Cerebral cortex (tissue), 2 donors: ENCODE measurements around a stretch of chr9.

DNA sequence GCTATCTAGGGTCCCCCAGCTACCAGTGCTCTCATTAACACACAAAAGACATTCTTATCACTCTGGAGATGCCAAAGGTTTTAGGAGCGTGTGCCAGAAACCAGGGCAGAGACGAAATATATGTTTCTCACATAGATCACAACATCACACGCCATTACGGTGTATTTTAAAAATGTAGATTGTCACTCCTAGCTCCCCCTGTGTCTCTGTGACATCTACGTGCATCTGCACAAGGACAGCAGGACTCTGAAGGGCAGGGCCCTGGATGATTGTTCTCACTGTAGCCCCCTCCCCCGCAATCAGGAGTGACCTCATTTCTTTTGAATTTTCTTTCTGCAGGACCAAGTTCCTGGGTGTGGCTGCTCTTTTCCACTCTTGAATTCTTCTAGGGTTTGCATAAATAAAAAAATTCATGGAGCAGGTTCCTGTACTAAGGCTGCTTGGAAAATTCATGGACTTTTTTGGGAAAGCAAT is 311.4 kb downstream of the GADD45G start:
- PRO-cap, 2 experiments: no peak in any of the 2 experiments

- PRO-cap, 2 experiments: no peak in any of the 2 experiments
Observed at GRCh38 chr9:90839733-90840192, 38.1 kb downstream of the SYK start.

GRCh38 chr9:90997424-90997799 is 195.8 kb downstream of the SYK start:
- PRO-cap, 2 experiments: no peak in any of the 2 experiments

DNA sequence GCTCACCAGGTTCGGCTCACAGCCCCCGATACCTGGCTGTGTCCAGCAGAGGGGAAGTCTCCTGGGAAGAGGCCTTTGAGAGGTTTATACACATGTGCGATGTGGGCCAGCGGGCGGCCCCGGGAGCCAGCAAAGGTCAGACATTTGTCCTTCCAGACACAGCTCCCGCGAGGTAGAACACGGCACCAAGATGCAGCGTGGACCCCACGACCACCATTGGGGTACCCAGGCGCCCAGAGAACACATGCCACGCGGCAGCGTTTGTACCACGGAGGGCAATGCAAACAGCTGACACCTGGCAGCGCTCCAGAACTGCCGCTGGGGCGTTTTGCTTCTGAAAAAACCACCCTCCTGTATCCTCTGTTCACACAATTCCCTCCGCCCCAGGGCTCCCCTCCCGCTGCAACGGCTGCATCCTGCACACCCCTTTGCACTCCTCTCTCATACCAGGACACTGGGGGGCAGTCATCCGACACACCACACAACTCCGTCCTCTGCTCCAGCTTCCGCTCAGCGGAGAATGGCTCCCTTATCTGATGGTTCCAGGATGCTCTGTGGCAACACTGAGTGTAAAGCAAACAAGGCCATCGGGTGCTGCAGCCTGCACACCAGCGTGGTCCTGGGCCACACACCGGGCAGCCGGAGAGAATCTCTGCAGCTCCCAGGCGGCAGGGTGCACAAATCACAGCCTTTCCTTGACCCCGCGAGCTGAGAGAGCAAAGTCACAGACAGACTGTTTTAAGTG is 235.4 kb downstream of the SYK start:
- PRO-cap, 2 experiments: no peak in any of the 2 experiments

DNA sequence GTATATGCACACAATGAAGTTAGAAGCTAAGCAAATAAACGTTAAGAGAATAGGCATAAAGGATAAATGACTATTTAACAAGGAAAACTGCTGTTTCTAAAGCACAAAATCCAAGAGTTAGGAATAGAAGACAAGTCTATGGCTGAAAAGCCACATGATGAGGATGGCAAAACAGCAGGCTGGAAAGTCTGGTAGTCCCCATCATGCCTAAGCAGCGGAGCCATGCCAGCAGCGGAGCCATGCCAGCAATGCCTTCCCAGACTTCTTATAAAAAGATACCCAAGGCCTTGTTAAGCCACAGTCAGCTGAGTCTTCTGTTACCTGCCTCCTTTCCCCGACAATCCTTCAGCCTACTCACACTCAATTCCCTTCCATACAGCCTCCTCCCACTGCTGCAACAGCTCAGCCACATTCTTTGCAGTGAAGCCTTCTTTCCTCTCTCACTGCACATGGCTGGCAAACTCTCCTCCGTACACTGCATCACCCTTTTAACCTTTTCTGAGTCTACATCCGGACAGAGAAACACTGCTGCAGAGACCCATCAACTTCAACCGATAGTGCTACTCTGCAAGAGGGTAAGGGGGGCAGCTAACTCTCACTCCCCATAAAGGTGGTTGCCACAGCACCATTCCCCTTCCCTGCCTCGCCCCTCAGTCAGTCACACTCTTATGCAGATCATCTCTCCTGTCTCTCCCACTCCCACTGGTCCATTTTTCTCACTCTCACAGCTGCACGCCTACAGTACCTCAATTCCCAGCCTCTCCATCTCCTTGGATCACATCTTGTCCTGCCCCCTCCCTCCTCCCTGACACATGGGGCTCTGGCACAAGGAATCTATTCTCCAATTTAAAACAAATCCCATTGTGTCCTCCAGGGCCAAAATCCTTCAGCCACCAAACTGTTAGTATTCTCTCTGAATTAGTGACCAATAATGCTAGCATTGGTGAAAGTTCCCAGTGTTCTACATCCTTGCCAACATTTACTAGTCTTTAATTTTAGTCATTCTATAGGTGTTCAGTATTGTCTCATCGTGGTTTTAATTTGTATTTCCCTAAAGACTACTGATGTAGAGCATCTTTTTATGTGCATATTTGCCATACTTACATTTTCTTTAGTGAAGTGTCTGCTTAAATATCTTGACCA is 114.6 kb downstream of the AUH start:
- PRO-cap, 2 experiments: peak in 1 of 2 experiments; most common plus-strand start position 400 of the sequence (in 1); most common minus-strand start position 267 of the sequence (in 1)

DNA sequence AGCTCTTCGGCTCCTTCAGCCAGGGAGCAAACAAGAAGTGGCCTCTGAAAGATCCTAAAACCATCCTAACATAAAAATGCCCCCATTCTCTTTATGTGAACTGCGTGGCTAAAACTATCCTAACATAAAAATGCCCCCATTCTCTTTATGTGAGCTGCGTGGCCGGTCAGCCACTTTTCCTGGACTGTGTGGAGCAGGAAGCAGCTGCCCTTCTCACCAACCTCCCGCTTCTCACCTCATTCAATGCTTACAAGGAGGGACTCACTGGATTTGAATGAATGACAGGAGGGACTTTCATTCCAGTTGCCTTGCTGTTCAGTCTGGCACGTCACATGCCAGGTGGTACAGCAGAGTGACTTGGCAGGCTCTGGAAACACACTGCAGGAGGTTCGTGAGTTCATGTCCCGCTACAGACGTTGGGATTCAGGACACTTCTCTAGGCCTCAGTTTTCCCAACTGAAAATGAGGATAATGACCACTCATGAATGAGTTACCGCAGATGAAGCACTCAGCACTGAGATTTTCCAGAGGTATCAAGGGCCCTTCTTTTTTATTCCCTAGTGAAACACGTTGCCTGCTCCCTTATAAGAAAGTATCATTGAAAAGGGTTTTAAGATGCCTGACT is 60.2 kb upstream of the NFIL3 start:
- PRO-cap, 2 experiments: no peak in any of the 2 experiments

- PRO-cap, 2 experiments: peak in 1 of 2 experiments; most common plus-strand start chr9:91515416 (in 1)
Observed at GRCh38 chr9:91514978-91515633, 91.5 kb upstream of the NFIL3 start.

GRCh38 chr9:91819338-91820228 is 130.4 kb downstream of the ROR2 start:
- PRO-cap, 2 experiments: no peak in any of the 2 experiments

GRCh38 chr9:92147870-92148355 is 32.7 kb upstream of the SPTLC1 start:
- PRO-cap, 2 experiments: no peak in any of the 2 experiments

DNA sequence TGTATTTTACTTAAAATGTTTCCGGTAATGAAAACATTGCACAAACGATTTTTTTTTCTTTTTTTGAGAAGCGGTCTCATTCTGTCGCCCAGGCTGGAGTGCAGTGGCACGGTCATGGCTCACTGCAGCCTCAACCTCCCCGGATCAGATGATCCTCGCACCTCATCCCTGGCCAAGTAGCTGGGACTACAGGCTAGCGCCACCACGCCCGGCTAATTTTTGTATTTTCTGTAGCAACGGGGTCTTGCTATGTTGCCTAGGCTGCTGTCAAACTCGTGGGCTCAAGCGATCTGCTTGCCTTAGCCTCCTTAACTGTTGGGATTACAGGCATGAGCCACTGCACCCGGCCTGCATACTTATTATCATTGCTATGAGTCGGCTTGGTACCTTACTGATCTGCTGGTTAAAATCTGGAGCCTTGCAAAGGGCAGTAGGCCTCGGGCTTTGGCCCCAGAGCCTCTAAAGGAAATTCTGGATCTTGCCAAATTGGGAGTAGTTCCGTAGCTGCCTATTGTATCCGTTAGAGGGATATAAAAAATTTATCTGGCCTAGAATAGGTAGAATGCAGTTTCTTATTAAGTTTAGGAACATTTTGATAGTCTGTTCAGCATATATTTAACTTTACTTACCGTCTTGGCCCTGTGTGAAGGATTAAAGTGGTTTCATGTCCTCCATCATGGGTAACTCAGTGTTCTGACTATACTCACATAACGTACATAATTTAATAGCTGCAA is 918 bp upstream of the IARS1 start:
- PRO-cap, 2 experiments: no peak in any of the 2 experiments

DNA sequence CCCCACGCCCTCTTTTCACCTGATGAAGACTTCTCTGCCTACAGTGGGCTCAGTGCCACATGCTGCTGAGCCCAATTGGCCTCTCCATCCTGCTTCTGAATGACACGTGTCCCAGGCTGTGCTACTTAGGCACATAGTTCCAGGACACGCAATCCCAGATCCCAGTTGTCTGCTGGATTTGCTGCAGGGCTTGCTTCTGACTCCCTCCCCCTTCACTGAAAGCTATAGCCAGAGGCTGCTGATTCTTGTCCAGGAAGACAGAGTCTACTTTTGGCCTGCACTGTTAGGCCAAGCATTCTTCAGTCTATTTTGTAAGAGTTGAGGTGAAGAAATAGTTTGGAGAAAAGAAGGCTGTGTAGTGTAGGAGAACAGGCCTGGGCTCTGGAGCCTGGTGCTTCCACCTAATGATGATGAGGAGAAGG is 34.1 kb downstream of the ECM2 start:
- PRO-cap, 2 experiments: no peak in any of the 2 experiments

DNA sequence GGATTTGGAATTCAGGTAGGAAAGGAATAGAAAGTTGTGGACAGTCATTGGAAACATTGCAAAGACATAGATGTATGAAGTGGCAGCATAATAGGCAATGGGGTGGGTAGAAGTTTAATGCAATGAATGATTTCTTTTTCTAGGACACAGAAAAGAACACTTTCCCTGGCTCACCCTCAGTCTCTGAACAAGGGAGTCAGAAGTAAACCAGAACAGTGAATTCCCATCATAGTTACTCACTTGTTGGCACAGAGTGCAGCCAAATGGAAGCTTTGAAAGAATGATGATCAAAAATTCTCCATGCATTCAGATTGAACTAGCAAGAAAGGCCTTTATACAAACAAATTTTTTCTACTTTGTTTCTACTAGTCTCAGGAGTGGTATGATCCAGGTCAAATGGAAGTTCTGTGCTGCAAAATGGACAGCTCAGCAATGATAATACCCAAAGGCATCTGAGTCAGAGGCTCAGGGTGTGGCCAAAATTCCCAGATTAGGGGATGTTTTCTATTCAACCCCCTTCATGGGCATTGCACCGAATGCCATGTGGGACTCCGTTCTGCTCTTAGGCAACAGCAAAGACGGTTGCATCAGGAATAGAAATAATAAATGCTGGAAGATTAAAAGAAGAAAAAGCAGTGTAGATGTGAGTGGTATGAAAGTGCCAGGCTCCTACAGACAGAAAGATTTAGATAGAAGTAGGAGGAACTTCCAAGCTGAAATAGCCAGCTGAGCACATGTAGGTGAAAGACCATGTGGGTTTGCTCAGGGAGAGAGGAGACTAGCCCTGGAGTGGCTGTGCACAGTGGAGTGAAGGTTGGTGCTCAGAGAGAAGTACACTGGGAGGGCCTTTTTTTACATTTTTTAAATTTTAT is 29.5 kb downstream of the ECM2 start:
- PRO-cap, 2 experiments: no peak in any of the 2 experiments

- PRO-cap, 2 experiments: peak in 1 of 2 experiments; most common minus-strand start chr9:92614996 (in 1)
Observed at GRCh38 chr9:92614832-92615635, 54.9 kb downstream of the IPPK start.

DNA sequence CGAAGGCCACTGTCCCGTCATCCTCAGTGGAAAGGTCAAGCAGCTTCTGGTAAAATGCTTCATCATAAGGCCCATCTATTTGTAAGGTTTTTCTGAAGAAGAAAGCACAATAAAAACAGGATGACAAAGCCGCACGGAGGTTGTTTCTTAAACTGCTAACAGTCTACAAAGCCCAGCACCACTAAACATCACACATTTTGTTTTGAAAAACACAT is 35.6 kb downstream of the IPPK start:
- PRO-cap, 2 experiments: no peak in any of the 2 experiments

GRCh38 chr9:92664699-92665197 is 5.2 kb downstream of the IPPK start:
- PRO-cap, 2 experiments: peak in 1 of 2 experiments; most common plus-strand start chr9:92665101 (in 1); most common minus-strand start chr9:92665030 (in 1)

DNA sequence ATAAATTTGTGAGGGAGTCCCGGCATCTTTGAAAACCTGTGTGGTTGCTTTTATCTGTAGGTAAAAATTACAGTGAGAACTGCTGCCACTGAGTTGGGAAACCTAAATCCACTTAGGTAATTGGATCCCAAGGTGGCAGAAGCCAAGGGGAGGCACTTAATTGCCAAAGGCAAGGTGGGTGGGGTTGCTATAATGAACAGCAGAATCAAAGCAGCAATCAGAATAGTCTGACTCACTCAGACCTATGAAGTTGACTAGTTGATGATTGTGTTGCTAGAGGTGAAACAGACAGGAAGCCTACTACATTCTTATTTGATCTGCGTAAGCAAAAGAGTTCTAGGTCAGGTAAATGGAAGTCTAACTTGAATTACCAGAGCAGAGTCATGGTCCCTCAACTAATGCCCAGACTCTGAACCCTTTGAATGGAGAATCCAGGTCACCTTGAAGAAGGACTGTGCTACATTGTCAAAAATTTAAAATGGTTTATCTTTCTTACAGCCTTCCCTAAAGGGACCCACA is 17.3 kb upstream of the BICD2 start:
- PRO-cap, 2 experiments: no peak in any of the 2 experiments

DNA sequence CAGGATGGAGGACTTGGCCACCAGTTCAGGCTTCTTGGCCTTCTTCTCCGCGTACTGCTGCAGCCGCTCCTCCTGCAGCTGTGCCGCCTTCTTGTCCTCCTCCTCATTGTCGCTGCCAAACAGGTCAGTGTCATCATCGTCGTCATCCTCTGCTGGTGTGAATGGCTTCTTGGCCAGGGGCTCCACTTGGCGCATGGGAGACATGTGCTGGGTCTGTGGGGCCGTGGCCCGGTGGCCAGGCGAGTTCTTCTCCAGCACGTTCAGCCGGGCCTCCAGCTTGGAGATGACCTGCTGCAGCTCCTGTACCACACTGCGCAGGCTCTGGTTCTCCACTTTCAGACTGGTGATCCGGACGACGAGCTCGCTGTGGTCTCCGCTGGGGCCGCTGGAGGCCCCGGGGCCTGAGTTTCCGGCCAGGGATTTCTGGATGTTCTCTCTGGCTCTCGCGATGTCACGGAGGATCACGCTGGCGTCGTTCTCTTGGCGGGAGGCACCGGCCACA is 40.7 kb downstream of the ZNF484 start:
- PRO-cap, 2 experiments: no peak in any of the 2 experiments

GRCh38 chr9:92841849-92842350 is 35.9 kb downstream of the ZNF484 start:
- PRO-cap, 2 experiments: no peak in any of the 2 experiments

GRCh38 chr9:92945866-92946149 is 1.5 kb upstream of the FGD3 start:
- PRO-cap, 2 experiments: no peak in any of the 2 experiments

DNA sequence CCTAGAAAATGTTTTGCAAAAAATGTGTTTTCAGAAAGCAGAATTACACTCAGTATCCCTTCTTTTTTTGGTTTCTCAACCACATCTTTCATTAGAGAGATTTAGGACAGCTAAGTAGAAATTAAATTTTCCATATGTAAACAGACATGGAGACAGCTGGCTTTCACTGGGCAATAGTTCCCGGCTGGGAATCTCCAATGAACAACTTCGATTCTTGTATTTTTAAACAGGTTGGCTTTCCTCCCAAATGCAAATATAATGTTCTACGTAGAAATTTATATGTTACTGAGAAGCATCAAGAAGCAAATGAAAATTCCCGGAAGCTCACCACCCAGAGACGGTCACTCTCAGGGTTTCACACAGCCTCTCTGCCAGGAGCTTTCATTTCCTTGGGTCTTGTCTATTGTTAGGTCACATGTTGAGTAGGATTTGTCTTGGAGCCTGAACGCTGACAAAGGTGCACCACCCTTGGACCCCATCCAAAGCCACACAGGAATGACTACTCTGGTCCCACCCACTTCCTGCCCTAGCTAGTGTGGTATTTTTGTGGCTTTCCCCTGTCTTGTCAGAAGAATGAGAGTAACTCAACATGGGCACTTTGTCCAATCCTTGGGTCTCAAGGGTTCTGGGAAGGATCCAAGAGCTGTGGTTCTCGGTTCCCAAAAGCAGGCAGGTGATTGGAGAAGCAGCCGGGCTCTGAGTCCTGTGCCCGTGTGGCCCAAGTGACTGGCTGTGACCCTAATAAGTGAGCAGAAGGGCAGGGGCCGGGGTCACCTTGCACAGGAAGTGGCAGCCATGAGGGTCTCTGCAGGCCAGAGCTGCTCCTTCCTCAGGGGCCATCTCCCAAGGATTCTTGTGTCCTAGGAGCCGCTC is 6.7 kb downstream of the FGD3 start:
- PRO-cap, 2 experiments: no peak in any of the 2 experiments